ENCODE measurements around a stretch of chr7.

GRCh38 chr7:44990154-44990945, 9.7 kb upstream of the CCM2 start:
- PRO-cap: no peak

GRCh38 chr7:45026848-45027971, 27.2 kb downstream of the CCM2 start:
- PRO-cap: bidirectional peak, plus-strand start at chr7:45027700, minus-strand start at chr7:45027533

GRCh38 chr7:45159023-45159738, 1.6 kb downstream of the RAMP3 start:
- PRO-cap: no peak

DNA sequence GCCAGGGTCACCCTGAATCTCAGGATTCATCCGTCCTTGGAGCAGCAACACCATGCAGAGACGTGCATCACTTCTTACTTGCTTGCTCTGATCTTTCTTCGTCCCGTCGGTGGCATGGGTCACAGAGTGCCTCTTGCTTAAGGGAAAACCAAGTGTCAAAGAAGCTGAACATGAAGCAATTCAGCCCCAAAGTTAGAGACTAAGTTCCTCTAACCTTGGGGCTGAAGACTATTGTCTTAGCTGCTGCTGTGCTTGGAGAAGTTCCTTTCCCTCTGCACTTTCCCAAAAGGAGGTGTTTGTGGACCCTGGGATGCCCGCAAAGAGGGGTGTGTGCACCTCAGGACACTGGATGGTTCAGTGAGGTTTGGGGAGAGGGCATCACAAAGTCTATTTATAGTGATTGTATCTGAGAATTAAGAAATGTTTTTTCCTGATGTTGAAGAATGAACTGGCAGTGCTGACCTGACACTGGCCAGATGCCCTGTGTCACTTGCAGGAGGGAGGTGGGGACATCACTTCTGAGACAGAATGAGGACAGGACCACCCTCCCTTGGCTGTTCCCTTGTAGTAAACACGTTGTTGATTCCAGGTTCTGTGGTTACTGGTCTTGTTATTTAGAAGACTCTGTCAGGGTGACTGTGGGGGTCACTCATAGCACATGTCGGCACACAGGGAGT, 126.2 kb downstream of the ADCY1 start:
- PRO-cap: no peak

DNA sequence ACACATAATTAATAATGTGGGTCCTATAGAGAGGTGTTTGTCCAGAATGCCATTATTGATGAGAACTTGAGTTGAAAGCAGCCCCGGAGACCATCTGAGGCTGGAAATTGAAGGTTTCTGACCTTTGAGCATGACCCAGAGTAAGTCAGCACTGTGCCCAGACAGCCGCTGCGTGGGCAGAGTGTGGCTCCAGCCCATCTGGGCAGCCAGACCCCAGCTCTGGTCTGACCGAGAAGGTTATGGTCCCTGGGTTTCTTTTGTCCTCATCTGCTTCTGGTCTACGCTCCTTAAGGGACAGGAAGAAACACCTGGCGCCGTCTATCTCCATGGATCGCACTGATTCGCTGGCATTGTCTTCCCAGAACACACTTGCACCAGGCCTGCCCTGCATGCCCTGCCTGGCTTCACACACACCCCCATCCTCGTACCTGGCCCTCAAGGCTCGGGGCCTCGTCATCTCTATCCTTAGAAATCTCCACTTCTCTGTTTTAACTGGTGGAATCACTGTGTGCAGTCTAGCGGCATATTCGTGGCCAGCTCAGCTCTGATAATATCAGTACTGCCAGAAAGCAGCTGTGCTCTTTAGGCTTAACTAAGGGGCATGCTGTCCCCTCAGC, 127.6 kb downstream of the ADCY1 start:
- PRO-cap: no peak

DNA sequence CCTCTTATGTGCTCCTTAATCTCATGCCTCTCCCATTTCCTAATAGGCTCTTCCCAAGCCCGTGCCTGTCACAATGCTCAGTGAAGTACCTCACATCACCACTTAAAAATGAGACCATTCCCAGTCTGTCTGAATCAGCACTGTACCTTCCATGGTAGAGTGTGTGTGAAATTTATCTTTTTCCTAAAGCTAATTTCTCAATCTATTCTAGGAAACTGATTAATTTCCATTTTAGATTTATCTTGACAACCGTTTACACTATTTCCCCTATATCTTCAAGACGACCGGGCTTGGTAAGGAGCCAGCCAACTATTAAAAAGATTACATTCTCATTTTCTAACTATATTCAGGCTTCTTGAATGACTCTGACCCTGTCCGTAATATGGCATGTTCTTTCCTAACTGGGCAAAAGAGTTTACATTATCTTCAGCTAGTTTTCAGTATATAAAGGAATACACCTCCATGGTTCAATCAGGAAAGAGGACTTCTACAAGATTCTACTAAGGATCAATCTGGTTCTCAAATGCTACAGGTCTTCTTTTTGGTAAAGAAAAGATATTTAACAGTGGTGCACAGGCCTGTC, 110.1 kb downstream of the CCDC201 start:
- PRO-cap: no peak

- PRO-cap: no peak
Measured at GRCh38 chr7:45767789-45768014, 105.2 kb downstream of the CCDC201 start.

DNA sequence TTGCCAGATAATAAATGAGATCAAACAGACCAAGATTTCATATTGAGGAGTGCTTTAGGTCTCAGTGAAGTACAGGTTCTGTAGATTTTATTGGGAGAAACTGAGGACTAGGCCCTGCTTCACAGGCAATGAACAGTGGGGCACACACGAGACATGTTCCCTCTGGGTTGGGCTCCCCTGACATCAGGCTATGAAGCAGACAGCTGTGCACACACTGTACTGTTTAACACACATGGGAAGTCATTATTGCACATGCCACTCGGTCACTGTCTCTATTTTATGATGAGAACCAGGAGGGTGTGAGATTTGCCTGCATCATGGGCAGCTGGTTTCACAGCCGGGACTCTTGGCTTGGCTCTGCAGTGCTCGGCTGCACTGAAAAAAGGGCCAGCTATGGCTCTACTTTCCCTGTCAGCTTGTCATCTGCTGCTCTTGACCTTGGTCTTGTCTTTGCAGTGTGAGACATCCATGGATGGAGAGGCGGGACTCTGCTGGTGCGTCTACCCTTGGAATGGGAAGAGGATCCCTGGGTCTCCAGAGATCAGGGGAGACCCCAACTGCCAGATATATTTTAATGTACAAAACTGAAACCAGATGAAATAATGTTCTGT, 4.3 kb downstream of the IGFBP1 start:
- PRO-cap: no peak

DNA sequence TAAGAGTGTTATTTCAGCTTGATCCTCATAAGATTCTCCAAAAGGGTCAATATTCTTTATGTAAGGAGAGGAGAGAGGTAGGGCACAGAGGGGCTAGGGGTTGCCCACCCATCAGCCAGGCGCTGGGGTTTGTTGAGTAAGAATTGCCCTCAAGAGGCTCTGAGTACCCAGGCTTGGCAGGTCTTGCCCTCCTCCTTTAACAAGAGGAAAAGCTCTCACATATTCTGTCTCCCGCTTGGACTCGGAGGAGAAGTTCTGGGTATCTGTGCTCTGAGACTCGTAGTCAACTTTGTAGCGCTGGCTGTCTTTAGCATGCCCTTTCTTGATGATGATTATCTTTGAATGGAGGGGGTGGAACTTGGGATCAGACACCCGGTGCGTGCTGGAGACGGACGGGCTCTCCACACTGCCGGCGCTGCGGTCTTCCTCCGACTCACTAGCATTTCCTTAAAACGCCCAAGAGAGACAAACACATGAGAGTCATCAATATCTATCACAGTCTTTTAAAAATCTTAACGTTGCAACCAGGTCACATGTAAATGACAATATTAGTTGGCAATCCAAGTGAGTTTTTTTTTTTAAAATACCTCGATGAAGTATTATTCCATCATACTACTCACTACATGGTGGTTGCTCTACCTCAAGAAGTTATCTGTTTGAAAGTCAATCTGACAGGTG, 3.9 kb downstream of the IGFBP3 start:
- PRO-cap: no peak

GRCh38 chr7:46154497-46154875, 233.4 kb upstream of the IGFBP3 start:
- PRO-cap: no peak

DNA sequence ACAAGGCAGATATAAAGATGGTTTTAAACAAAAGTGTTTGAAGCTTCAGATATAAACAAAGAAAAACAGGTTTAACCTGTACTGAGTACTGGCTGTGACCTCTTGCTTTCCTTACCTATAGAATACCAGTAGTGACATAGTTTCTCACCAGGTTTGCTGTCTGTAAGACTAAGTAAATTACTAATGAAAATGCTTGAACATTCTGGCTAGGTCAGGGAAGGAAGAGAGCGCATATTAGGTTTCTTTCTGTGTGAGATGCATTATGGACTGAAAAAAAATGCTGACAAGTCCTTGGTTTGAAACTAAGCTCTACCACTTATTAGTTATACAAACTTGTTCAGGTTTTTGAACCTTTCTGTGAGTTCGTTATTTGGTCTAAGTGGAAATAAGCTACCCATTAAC, 360.2 kb upstream of the IGFBP3 start:
- PRO-cap: no peak

DNA sequence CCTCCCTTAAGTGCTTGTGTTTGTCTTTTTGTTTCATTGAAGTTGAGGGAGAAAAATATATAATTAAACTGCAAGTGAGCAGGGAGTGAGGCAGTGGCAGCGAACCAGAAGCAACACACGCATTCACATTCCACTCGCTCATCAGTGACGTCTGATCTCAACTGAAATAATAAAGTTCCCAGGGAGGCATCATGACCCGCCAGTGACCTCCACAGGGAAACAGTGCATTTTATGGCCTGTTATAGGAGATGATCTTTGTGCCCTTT, 613.5 kb upstream of the IGFBP3 start:
- PRO-cap: no peak

- PRO-cap: no peak
Measured at GRCh38 chr7:46577127-46577425, 656.0 kb upstream of the IGFBP3 start.

- PRO-cap: no peak
Measured at GRCh38 chr7:46741261-46741583, 820.1 kb upstream of the IGFBP3 start.

GRCh38 chr7:46759516-46759974, 822.4 kb downstream of the TNS3 start:
- PRO-cap: no peak

DNA sequence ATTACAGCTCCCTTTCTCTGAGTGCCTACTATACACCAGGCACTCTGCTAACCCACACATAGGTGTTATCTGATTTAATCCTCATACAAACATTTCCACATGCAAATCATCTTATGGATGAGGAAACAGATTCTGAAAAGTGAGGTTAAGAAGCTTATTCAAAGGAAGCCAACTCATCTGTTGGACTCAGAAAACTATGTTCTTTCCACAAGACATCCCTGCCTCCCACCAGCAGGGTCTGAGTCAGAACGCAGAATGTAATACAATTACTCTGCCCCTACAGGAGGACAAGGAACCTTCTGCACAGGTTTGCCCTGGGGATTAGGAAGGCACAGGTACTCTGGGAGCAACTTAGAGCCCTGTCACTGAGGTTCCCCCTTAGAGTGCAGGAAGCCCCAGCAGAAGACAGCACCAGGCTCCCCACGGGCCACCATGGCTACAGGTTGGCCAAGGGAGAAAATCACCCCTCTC, 255.7 kb downstream of the TNS3 start:
- PRO-cap: no peak

DNA sequence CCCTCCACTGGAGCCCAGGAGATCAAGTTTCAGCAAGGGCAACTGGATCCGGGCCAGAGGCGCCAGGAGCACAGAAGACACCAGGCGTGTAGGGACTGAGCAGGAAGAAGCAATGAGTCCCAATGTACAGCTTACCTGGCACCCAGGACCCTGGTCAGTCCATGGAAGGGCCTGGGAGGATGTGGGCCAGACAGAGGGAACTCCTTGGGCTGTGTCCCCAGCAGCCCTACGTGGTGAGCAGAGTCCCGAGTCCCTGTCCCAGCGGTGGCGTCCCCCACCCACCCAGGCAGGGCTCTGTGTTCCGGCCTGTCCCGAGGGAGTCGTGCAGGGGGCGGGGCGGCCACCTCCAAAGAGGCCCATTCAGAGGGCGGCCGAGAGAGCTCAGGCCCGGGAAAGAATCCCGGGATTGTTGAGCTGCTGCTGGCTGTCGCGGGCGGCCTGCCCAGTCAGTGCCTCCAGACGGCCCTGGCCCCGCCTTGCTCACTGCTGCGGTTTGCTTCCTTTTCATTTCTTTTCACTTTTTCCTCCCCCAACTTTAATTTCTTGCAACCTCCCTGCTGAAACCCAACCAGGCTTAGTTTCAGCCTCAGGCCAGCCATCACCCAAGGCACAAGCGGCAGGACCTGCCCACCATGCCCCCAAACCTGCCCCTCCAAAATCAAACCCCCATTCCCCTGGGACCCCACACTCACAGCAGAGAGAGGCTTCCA, 253.9 kb downstream of the TNS3 start:
- PRO-cap: bidirectional peak, plus-strand start at position 384 of the sequence, minus-strand start at position 272 of the sequence

DNA sequence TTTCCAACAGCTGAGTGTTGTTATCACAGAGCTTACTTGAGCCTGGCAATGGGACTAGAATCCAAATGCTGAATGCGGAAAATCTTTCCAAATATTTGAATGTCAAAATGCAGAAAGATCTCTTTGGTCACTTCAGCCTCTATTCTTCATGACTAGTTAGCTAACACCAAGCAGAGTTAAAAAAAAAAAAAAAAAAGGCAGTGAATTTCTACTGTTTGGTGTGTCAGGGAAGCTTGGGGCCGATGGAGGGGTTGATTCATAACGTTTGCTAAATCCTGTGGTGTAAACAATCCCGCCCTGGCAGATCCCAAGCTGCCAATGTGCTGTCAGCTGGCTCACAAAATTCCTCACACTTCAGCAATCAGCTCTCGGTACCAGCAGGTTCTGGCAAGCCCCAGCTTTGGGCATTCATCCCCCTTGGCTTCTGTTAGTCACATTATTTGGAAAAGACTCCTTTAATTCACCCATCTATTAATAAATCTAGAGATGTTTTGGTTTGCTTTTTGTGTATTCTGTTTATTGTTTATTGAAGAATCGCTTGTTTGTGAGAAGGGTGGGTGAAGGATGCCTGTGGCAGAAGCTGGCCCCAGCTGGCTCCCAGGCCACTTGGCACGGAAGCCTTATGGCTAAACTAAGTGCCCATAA, 245.8 kb downstream of the TNS3 start:
- PRO-cap: no peak

DNA sequence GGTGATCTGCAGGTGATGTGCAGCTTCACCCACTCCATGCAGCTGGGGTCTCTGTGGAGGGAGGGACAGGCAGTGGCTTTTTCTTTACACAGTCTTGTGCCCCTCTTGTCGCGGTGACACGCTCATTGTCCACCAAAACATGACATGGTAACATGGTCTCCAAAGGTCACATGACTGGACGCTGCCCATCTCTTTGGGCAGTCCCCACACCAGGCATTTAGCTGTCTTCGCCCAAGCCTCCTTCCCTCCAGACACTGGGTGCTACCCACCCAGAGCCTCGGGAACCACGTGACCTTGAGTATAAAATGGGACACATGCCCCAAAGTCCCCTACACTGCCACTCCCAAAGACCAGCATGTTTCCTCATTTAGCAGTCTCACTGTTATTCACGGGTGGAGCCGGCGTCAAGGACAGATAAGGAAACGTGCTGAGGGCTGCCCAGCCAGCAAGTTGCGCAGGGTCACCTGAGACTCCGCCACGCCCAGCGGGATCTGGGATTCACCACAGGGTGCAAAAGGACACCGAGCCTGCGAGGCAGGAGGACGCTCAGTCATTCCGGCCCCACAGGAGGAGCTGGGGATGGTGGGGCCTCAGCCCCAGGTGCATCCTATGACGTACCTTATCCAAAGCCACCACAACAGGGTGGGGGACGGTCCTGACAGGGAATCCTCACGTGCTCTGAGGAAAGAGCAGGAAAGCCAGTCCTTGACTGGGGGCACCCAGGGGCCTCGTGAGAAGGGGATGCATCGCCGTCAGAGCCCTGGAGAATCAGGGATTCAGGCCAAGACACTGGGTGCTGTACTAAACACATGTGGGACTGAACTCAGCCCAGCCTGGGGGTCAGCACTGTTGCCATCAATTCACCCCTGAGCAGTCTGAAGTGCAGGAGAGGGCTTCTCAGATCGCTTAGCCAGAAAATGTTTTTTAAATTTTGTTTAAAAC, 226.9 kb downstream of the TNS3 start:
- PRO-cap: no peak

- PRO-cap: no peak
Measured at GRCh38 chr7:47369029-47369852, 212.7 kb downstream of the TNS3 start.